SUDHL5 (cell line): Measurements from ENCODE around the genes RPL22L1 and FNDC3B.

DNA sequence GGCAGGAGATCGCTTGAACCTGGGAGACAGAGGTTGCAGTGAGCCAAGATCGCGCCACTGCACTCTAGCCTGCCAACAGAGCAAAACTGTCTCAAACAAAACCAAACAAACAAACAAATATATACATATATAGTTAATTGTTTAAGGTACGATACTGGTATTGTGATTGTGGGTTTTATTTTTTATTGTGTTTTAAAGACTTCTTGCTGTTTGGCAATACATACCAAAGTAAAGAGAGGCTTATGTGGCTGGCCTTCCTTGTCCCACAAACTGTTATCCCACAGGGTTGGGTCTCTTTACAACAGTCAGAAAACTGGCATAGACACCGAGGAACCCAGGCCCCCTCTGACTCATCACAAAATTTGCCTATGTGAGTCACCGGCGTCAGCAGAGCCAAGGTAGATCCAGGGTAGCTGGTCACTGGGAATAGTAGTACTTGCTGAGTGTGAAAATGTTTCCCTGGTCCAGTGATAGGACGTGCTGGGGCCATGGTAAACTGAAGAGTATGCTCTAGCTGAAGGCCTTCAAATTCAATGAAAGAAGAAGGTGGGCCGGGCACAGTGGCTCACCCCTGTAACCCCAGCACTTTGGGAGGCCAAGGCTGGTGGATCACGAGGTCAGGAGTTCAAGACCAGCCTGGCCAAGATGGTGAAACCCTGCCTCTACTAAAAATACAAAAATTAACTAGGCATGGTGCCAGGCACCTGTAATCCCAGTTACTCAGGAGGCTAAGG, 27.2 kb upstream of the SKIL start:
- PRO-cap: no peak

DNA sequence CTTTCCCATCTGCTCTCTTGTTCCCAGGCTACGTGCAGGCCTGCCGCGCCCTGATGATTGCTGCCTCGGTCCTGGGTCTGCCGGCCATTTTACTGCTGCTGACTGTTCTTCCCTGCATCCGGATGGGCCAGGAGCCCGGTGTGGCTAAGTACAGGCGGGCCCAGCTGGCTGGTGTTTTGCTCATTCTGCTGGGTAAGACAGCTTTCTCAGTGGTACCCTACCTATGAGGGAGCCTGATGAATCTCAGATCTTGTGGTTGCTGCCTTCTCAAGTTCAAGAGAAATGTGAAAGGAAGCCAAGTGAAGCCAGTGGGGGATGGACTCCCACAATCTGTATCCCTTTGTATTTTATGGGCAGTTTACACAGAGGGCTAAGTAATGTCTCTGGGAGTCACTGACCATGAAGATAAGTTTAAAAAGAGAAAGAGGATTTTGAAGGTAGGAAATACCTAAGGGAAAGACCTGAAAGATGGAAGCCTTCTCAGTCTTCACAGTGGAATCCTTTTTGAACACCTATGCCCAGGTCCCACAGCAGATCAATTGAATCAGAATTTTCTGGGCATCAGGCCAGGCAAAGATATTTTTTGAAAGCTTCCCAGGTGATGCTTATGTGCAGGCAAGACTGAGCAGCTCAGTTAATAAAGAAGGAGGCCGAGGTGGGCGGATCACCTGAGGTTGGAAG, 4.6 kb downstream of the CLDN11 start:
- PRO-cap: no peak

DNA sequence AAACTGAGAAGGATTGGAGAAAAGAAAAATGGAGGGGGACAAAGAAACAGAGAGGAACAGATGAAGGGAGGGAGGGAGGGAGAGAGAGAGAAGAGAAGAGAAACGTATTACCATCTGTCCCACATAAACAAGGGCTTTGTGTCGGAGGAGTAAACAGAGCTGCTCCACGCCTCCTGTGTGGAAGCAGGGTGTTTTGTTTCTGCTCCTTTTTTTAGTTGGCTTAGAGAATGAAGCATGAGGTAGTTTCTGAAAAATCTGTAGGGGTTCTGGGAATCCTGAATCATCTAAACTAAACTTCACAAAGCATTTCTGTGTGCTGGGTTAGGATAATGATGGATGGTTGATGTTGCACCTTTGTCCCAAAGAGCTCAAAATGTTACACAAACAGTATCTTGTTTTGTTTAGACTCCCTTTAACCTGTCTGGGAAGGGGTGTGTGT, 52.0 kb downstream of the CLDN11 start:
- PRO-cap: no peak

- PRO-cap: unidirectional peak, minus-strand start at chr3:170869804; bidirectional peak, plus-strand start at chr3:170870346, minus-strand start at chr3:170870195
Observed at GRCh38 chr3:170869582-170870659, at the start of gene RPL22L1. Gene RPL22L1, minus strand, starts transcription at chr3:170870195.

DNA sequence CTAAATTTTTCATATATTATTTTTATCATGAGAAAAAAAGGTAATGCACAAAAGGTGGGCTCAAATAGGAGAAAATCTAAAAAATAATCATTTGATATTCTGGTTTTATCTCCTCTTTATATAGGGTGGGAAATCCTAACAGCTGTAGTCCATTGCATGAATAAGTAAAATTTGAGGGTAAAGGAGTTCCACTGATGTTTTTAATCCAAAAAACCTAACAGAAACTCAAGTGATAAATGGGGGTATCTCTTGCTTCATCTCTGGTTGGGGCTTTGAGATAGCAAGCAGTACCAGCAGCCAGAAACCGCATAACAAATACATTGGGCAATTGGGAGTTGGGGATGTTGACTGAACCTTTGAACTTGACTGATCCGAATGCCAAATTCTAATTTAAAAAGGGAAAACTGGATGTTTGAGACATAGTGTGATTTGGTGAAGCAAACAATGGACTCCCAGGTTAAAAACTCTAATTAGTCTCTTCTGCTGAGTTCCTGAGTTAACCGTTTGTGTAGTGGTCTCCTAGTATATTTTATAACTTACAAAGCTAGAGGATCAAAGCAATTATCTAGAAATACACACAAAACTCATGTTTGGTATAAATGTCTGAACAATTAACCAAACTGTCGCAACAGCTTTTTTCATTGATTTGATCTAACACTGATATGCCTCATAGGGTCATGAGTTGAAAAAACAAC, 12.7 kb downstream of the SLC2A2 start:
- PRO-cap: no peak

GRCh38 chr3:171024109-171024815, 2.3 kb downstream of the SLC2A2 start:
- PRO-cap: no peak

- PRO-cap: no peak
Observed at GRCh38 chr3:171101422-171101983, 75.0 kb upstream of the SLC2A2 start.

DNA sequence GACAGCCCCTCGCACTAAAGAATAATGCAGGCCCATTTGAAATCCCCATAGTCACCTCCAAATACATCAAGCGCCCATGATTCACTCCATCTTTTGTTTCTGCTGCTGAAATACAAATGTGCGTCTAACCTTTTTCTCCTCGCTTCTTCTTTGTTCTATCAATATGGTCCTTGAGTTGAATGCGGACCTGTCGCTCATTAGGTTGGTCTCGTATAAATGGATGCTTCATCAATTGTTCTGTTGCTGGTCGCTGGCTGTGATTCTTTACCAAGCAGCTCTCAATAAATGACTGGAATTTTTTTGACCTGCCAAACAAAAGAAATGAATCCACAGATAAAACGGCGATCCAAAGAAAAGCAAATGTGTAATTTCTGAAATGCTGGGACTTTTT, 140.4 kb upstream of the SLC2A2 start:
- PRO-cap: no peak

DNA sequence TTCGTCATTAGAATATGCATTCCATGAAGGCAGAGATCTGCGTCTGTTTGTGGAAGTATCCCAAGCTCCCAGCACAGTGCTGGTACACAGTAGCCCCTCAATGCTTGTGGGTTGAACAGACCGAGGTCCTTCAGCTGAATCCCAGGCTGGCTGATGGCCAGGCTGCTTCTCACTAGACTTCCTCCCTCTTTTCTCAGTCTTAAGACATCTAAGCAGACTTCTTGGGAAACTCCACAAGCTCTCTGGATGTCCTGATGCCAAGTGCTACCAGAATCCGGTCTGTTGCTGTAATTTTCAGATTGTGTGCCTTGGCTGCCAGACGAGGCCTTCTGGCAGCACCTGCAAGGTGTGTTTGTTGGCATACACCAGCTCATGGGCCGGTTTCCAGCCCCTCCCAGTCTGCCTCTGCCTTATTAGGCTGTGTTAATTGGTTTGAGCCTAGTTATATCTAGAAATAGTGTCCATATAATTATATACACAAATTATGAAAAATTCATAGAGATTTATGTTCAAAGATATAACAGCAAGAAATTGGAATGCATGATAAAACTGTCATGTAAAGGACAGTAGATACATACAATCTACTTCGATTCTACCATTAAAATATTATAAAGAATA, 120.6 kb downstream of the TNIK start:
- PRO-cap: no peak

- PRO-cap: no peak
Observed at GRCh38 chr3:171724794-171725500, 85.3 kb downstream of the PLD1 start.

DNA sequence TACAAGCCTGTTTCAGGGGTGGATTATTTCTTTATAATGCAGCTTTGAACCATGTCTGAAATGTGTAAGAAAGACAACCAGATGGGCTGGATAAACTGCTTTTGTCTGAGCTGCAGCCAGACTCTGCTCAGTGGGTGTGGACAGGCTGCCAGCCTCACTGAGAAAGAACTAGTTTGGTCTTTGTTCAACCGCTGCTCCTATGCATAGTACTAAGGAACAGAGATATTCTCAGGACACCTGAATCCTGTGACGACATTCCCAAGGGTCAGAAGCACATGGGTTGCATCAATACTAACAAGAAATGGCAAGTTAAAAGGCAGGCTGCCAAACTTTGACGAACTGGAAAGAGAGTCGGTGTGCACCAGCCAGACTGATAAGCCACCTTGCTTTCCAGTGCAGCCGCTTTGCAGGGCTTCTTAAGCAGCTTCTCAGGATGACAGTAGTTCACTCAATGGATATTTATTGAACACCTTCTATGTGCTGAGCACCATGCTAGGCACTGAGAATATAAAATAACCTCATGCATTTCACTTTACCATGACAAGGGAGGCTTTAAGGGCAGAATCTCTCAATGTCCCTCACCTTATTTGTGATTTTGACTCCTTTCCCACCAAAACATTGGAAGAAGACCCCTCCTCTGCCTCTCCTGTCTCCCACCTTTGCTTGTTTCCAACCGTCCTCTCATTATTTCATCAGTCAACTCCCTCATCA, 57.1 kb downstream of the PLD1 start:
- PRO-cap: no peak

DNA sequence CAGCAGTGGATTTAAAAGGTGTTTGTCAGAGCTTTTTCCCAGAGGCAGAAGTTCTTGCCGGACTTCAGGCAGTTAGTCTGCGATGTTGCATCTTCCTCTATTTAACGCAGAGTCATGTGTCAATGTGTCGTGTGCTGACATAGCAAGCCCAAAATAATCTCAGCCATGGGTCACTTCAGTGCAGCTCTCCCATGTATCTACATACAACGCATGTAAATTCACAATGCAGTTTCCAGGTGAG, 8.0 kb upstream of the TMEM212 start:
- PRO-cap: no peak

DNA sequence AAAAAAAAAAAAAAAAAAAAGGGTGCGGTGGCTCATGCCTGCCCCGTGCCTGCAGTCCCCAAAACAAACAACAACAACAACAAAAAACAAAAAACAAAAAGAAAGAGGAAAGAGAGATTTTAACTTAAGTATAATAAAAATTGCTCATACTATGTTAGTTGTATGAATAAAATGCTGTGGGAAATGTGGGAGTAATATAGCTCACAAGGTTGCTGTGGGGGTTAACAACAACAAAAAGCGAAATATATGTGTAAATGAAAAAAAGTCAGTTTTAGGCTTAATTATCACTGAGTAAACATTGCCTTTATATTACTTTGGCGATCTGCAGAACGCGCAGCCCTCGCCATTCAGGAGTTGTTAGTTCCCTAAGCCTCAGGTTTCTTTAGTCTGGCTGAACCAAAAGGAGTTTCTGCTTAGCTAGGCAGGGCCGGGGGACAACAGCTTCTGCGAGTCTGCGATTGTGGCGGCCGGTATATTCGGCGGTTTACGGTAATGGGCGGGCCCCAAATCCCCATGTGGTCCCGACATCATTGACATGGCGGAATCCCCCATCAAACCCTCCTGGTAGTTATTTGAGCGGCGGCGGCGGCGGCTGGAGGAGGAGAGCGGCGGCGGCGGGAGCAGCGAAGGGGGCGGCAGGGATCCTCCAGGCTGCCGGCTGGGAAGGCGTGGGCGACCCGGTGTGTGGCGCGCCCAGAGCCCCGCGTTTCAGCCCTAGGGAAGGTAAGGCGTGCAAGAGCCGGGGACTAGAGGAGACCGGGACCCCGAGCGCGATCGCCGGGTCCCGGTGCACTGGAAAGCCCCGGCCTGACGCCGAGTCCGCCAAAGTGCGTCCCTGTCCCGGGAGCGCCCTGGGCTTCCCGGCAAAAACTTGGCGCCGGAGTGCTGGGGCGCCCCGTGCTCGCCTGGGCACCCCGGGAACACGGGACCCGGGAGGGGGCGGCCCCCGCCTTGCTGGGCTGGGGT, at the start of gene FNDC3B:
Gene FNDC3B, plus strand, starts transcription at position 530 of the 966 bp plus-strand sequence.
- PRO-cap: unidirectional peak, plus-strand start at position 571 of the sequence; unidirectional peak, plus-strand start at position 749 of the sequence

GRCh38 chr3:172040015-172040347, 603 bp downstream of the FNDC3B start:
- PRO-cap: no peak

DNA sequence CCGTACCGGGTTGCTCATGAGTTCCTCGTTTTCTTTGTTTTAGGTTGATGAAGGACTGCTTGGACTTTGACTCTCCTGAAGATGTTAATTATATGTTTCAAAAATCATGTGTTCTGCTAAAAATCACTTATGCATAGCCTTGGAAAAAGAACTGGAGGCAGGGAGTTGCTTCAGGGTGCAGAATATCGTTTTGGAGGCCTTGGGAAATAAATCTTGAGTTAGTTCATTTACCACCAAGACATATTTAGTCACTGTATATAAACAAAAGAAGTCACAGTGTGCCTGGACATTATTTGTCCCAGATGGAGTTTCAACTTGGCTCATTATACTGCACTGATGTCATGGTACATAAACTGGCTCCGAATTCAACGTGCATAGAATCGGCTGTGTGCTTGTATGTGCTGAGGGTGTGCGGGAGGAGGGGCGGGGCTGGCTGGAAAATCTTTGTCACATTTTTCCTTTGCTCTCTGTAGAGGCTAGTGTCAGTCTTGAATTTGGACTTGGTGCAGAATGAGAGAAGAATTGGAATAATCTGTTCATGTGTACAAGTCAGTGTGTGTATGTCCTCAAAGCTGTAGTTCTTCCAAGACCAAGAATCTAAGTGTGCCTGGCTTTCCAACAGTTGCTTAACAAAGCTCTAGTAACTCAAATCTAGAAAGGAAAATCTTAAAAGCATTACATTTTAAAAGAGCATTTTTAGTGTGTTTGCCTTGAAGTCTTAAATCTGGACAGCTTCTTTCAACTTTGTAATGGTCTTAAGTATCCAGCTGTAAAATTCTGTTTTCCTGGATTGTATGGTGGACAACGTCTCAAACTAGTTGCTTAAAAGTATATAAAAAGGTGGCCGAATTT, 86.7 kb downstream of the FNDC3B start:
- PRO-cap: no peak

DNA sequence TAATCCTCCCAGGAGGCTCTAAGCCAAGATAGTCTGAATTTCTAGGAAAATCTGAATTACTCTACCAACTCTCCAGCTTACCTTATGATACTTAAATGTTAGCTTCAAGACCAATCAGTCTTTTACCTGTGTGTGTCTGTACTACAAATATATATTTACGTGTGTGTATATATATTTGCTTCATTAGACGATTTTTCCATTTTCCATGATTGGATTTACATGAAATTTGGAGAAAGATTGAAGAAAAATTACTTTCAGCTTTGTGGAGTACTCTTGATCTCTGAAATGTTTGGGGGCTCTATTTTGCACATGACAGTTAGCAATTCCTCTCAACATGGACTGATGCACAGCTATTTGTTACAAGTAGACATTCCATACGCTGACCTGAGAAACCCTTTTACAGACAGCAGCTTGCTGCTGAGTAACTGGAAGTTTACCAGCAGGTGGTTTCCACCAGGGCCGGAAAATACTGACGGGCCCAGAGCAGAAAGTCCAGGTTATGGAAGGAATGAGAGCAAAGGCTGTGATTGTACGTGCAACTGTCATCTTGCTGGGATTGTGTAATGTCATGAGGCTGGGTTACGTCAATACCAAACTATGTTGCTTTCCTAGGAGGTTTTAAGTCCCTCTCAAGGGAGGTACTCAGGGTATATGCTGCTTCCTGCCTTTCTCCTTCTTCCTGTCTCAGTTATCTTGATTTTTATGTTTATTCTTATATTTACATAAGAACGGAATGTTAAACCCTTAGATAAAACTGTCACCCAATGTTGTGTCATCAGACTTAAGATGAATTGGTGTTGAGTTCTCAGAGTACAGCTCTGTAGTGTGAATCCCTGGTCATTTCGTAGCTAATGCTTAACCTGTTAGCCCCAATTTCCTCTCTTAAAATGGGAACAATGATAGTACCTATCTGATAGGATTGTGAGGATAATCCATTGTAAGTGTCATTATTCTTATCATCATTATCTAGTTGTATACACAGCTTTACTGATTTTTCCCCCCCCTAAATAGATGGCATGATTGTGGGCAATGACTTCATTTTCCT, 101.1 kb downstream of the FNDC3B start:
- PRO-cap: no peak

- PRO-cap: no peak
Observed at GRCh38 chr3:172280218-172280585, 168.1 kb downstream of the GHSR start.

- PRO-cap: no peak
Observed at GRCh38 chr3:172519614-172520829, 3.2 kb downstream of the TNFSF10 start.

DNA sequence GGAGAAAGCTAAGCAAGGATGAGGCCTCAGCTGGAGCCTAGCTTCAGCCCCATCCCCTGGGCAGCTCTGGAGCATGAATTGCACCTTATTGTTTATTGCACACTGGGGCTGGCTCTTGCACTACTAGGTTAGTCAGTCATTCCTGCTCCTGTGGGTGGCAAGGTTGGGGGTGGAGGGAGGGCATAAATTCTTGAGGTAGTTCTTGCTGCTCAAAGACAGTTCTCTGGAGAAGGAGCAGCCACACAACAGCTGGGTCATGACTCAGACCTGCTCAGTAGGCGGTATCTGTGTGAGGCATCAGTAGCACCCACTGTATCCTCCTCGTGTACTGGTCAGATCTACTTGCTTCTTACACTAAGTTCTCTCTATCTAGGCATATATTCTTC, 27.2 kb upstream of the TNFSF10 start:
- PRO-cap: no peak

- PRO-cap: no peak
Observed at GRCh38 chr3:172586034-172586284, 62.7 kb upstream of the TNFSF10 start.